ENCODE measurements around the gene SGSH.

DNA sequence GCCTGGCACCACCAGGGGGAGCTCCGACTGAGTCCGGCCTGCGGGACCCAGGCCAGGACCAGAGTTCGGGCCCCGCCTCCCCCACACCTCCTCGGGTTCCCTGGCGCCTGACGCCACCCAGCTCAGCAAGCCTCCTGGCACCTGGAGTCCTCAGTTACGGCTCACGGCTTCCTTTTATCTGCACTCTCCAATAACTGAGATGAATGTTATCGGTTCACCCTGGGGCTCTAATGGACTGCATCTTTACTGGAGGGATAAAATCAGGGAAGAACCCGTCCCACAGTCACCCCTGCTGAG lies 27.2 kb downstream of the TBC1D16 start:
- PRO-cap, 2 experiments: peak in 1 of 2 experiments; most common minus-strand start position 149 of the sequence (in 1)
- RAMPAGE, long total RNA, 5 experiments: no peak in any of the 5 experiments

DNA sequence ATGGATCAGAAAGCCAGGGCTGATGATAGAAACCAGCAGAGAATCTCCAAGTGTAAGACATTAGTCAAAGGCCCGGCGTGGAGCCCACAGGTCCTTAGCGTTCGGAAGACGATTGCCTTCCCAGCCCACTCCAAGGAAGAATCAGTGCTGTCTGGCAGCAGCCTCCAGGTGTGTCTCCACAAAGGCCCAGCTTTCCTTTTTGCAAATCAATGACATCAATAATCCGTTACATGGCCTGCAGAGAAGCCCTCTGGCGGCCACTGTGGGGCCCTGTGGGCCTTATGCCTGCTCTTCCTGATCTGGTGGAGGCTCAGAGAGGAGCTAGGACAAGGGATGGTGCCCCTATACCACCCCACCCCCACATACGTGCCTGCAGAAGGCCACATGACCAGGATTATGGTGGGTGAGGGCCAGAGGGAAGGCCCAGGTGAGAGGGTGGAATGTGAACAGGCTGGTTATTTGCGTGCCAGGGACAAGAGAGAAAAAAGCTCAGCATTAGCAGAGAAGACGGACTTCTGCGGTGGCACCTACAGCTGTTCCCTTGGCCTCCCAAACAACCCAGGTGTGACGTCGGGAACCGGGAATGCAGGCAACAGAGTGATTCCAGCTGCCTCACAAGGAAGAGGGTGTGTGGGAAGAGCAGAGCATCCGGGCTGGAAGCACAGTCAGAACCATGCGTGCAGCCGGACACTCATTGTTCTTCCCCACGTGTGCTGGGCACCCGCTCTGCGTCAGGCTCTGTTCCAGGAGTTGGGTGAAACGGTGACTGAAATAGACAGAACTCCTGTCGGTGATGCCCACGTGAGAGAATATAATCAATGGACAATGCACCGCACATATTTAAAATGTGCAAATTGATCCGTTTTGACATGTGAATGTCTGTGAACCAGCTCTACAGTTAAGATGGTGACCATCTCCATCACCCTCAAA lies 22.4 kb downstream of the EIF4A3 start:
- PRO-cap, 2 experiments: no peak in any of the 2 experiments
- RAMPAGE, long total RNA, 5 experiments: no peak in any of the 5 experiments

DNA sequence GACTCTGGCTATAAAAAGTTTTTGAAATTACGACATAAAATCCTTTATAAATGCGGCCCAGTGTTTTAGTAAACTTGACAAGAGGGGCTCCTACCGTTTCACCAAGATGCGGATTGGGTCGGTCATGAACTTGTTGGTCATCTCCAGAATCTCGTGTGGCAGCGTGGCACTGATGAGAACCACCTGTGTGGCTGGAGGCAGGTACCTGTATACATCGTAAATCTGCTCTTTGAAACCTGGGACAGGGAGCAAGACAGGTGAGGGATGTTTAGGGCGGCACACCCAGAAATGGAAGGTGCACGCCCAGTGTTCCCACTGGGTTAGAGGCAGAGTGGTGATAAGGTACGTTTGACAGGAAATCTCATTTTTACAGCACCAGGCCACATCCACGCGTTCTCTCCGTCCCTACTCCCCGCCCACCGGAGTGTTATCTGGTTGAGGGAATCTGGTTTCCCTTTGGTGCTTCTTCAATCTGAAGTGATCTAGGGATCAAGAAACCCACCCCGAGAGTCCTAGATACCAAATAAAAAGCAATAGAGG lies 7.9 kb downstream of the EIF4A3 start:
- PRO-cap, 2 experiments: no peak in any of the 2 experiments
- RAMPAGE, long total RNA, 5 experiments: no peak in any of the 5 experiments

- PRO-cap, 2 experiments: no peak in any of the 2 experiments
- RAMPAGE, long total RNA, 5 experiments: no peak in any of the 5 experiments
Observed at GRCh38 chr17:80174934-80175897, 5.4 kb downstream of the CARD14 start.

DNA sequence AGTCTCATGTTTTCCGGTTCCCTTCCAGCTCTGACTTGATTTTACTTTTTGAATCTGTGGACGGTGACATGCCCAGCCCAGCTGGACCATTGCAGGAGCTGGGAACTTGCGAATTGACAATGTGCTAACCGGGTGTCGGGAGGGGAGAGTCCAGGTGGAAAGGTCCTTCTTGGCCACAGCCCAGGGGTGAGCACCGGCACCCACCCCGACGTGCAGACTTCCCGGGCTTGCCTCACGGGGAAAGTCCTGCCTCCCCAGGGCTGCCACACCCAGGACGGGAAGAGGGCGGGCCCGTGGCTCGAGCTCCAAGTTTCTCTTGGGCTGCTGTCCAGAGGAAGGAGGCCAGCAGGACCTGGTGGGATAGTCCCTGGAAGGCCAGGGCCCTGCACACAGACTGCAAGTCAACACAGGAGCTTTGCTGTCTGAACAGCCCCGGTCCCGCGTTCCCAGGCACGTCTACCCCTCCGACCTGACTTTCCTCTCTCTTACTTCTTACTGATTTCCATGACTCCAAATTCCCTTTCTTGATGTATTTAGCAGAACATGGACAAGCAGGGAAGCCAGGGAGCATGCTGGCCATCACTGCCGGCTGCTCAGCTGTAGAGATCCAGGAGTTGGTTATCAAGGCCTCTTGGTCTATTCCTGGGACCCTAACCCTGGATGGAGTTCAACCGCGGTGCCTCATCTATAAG lies 17.8 kb downstream of the CARD14 start:
- PRO-cap, 2 experiments: no peak in any of the 2 experiments
- RAMPAGE, long total RNA, 5 experiments: no peak in any of the 5 experiments

DNA sequence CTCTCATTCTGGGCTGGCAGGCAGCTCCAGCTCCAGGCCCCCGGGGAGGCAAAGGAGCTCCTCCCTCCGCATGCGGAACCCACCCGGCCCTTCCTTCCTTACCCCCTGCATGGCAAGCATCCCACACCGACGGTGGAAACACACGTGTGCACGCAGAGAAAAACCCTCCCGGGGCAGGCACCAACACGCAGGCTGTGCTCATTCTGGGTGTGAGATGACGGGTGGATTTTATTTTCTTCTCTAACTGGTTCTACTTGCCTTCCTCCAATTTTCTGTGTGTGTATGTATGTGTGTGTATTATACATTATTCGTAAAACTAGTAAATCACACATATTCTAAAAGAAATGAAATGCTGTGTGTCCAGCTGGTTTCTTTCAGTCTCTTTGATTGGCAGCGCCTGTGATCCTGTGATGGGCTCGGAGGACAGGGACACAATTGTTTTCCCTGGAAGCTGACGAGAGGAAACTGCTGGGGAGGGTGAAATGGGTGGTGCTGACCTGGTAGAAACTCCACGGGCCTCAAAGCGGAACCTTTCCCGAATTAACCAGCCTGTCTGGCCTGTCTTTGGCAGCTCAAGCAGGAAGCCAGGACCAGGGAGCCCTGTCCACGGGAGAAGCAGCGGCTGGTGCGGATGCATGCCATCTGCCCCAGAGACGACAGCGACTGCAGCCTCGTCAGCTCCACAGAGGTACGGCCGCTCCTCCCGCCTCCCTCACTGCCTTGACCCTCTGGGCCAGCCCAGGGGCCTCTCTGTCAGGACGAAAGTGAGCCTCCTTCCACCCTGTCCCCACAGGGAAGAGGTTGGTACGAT lies 22.3 kb downstream of the CARD14 start:
- PRO-cap, 2 experiments: peak in 1 of 2 experiments; most common minus-strand start position 385 of the sequence (in 1)
- RAMPAGE, long total RNA, 5 experiments: no peak in any of the 5 experiments

- PRO-cap, 2 experiments: peak in 2 of 2 experiments; most common plus-strand start chr17:80220429 (in 1); most common minus-strand start chr17:80220333 (in 2)
- RAMPAGE, long total RNA, 5 experiments: start-site peak on the plus strand in 4 of 5 experiments, at chr17:80220418-80220459 at its widest, 32 to 223 reads per replicate; start-site peak on the minus strand in 4 of 5 experiments, at chr17:80220327-80220396 at its widest, 128 to 242 reads per replicate
Observed at GRCh38 chr17:80220033-80220591, at the start of gene SGSH. Gene SGSH (minus strand): TSS chr17:80220333.

DNA sequence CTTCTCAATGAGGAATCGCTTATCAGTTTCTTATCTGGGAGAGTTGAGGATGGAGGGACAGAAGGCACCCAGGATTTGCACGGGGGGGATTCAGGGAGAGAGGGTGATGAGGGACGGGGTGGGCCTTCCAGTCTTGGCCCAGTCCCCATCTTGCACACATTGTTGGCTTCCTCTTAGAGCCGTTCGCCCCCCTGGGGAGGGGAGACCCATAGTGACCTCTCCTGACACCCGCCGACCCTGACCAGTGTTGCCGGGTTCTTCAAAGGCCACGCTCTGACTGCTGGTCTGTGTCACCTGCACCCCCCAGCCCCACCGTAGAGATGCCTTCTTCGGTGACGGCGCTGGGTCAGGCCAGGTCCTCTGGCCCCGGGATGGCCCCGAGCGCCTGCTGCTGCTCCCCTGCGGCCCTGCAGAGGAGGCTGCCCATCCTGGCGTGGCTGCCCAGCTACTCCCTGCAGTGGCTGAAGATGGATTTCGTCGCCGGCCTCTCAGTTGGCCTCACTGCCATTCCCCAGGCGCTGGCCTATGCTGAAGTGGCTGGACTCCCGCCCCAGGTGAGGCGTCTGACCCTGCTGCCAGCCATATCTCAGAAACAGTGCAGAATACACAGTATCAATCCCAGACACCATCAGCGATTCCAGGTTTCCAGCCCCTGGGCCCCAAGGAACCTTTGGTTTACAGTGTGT lies 1.2 kb downstream of the SLC26A11 start:
- PRO-cap, 2 experiments: no peak in any of the 2 experiments
- RAMPAGE, long total RNA, 5 experiments: no peak in any of the 5 experiments

- PRO-cap, 2 experiments: peak in 2 of 2 experiments; most common plus-strand start chr17:80254198 (in 2); most common minus-strand start chr17:80254039 (in 1)
- RAMPAGE, long total RNA, 5 experiments: no peak in any of the 5 experiments
Observed at GRCh38 chr17:80253880-80254250, 6.8 kb upstream of the RNF213 start.

DNA sequence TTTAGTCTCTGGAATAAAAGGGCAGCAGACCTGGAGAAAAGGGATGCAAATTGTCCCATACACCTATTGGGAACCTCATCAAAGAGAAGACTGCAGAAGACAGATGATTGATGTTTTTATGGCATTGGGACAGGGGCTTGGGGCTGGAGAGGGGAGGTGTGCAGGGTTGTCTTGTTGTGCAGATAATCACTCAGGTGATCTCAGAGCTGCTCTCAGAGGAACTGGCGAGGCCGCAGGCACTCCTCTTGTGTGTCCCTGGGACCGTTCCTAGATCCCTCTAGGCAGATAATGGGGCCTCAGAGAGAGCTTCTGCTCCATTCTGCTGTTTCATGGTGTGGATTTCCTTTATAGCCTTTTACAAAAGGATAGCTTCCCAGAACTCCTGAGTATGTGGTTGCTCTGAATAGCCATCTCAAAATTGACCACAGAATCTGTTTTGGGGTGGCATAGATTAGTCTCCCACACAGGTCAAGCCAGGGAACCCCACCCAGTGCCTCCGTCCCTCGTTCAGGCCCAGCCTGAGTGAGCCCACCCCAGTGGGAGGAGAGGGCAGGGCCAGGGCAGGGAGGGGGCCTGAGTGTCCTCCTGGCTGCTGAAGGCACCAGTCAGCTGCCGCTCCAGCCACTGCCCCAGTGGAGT lies 1.7 kb downstream of the RNF213 start:
- PRO-cap, 2 experiments: no peak in any of the 2 experiments
- RAMPAGE, long total RNA, 5 experiments: no peak in any of the 5 experiments

DNA sequence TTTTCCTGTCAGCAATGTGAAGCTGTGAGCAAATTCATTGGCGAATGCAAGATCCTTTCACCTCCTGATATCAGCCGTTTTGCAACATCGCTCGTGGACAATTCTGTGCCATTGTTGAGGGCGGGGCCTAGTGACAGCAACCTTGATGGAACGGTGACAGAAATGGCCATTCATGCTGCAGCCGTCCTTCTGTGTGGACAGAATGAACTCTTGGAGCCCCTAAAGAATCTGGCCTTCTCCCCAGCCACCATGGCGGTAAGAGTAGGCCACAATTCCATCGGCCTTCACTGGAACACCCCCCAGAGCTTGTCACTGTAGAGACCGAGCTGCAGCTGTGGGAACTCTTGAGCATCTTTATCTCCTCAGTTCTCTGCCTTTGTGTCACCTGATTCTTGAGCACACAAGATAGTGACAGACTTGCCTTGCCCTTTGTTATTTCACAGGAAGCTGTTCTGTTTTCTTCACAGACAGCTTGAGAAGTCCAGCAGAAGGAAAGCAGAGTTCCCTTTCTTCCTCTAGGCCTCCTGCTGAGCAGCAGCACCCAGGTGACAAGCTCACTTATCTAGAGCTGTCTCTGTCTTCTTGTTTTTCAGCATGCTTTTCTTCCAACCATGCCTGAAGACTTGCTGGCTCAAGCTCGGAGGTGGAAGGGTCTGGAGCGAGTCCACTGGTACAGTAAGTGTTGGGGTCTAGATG lies 38.5 kb upstream of the ENDOV start:
- PRO-cap, 2 experiments: no peak in any of the 2 experiments
- RAMPAGE, long total RNA, 5 experiments: no peak in any of the 5 experiments

GRCh38 chr17:80545158-80545948 lies 715 bp downstream of the RPTOR start:
- PRO-cap, 2 experiments: no peak in any of the 2 experiments
- RAMPAGE, long total RNA, 5 experiments: no peak in any of the 5 experiments

GRCh38 chr17:80649583-80650243 lies 105.1 kb downstream of the RPTOR start:
- PRO-cap, 2 experiments: peak in 2 of 2 experiments; most common minus-strand start chr17:80649791 (in 1)
- RAMPAGE, long total RNA, 5 experiments: no peak in any of the 5 experiments

GRCh38 chr17:80739214-80739789 lies 194.7 kb downstream of the RPTOR start:
- PRO-cap, 2 experiments: no peak in any of the 2 experiments
- RAMPAGE, long total RNA, 5 experiments: no peak in any of the 5 experiments

DNA sequence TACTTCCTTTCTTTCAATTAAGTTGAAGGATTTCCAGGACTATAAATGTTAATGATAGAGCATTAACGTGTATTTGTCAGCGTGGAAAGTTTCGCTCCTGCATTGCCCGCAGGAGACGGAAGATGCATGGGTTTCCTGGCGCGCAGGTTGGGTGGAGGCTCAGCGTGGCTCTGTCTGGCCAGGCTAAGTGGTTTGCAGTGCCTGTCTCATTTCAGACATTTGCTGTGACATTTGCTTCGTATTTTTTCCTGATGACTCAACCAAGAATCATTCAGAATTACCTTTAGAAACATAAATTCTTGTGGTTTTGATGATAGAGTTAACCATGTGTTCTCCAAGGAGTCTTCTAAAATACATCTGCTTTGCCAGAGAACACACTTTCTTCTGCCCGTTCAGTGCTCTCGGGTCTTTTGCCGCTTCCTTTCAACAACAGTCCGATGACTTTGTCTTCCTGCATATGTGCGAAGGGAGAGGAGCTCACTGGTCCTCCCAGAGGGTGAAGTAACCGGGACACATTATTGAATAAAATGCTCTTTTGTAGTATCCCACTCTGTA lies 216.8 kb downstream of the RPTOR start:
- PRO-cap, 2 experiments: no peak in any of the 2 experiments
- RAMPAGE, long total RNA, 5 experiments: no peak in any of the 5 experiments

- PRO-cap, 2 experiments: no peak in any of the 2 experiments
- RAMPAGE, long total RNA, 5 experiments: no peak in any of the 5 experiments
Observed at GRCh38 chr17:80793823-80794322, 197.8 kb upstream of the CHMP6 start.

DNA sequence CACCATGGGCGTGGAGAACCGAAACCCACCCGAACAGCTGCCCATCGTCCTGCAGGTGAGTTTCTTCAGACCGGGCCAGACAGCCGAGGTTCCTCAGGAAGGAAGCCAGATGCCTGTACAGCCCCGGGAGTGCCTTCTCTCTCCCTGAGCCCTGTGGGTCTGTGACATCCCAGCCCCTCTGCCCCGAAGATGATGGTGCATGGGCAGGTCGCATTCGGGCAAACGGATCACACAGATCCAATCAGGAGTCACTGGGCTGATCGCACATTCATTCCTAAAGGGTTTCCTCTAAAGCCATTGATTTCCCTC lies 145.2 kb upstream of the CHMP6 start:
- PRO-cap, 2 experiments: no peak in any of the 2 experiments
- RAMPAGE, long total RNA, 5 experiments: no peak in any of the 5 experiments

DNA sequence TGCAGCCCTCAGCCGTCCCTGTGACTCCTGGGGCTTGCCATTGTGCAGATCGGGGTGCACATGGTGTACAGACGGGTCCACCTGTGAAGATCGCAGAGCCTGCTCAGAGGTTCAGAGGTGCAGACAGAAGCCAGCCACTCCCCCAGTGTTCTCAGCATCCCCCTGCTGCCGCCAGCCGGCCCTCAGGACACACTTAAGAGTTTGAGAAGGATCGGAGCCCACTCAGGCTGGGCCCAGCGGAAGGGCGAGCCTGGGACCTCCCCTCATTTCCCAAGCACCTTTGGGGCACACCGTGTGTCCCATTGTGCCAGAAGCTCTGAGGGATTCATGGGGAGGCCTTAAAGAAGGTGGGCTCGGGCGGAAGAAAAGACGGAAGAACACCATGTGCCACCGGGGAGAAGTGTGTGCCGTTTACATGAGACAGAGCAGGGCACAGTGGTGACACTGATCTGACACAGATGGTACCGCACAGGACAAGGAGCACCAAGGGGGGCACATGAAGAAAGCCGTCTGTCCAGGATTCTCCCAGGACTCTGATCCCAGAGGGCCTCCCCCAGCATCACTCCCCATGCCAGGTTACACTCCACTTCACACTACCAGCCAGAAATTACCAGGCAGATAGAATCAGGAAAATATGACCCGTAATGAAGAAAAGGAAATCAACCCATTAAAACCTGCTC lies 128.8 kb upstream of the CHMP6 start:
- PRO-cap, 2 experiments: no peak in any of the 2 experiments
- RAMPAGE, long total RNA, 5 experiments: no peak in any of the 5 experiments

DNA sequence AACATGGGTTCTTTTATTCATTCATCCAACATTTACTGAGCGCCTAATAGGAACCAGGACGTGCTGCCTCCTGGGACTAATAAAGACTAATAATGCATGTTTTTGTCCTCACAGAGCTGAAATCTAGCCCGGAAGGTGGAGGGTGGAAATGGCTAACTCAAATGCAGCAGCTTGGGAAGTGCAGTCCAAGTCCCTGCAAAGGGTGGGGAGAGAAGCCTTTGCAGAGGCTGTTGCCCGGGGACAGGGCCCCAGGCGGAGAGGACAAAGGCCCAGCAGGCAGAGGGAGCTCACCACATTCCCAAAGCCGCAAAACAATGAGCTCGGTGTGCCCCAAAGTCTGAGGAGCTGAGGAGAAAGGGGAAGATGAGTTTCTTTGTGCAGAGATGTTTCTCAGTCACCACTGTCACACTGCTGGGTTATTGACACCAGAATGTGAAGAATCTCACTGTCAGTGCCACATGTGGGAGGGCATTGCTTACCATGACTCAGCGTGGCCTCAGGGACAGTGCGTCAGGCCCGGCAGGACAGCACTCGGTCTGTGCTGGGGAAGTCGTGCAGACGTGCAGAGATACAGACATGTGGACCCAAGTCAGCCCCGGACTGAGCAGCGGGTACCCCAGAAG lies 118.2 kb upstream of the CHMP6 start:
- PRO-cap, 2 experiments: no peak in any of the 2 experiments
- RAMPAGE, long total RNA, 5 experiments: no peak in any of the 5 experiments

DNA sequence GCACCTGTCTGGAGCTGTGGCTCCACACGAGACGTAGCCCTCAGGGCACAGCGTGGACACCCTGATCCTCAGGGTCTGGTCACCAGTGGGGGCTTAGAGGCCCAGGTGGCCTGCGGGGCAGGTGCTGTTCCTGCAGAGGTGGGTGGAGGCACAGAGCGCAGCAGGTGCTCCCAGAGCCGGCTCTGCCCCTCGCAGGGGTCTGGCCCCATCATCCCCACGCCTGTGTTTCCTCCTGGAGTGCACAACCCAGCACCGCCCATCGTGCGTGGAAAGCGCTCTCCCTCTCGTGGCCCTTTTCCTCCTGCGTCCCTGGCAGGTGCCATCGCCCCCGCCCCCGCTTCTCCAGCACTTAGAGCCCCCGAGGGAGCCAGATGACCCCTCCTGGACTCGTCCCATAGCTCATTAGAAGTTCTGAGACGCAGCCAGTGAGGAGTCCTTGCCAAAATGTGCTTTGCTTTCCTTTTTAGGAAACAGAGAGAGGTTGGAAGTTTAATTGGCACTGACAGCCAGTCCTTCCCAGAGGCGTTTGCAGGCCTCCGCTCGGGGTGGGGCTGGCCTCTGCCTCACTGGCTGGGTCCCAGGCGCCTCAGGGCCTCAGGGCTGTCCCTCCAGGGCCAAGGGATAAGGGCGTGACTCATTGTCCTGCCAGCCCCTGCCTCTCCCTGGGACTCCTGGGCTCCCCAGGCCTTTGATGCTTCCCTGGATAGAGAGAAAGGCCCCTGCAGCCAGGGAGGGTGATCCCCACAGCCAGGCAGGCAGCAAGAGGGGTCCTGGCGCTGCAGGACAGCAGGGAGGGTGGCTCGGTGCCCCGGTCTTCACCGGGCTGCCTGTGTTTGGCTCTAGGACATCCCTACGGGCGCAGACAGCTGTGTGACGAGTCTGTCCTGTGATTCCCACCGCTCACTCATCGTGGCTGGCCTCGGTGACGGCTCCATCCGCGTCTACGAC lies 32.1 kb upstream of the CHMP6 start:
- PRO-cap, 2 experiments: no peak in any of the 2 experiments
- RAMPAGE, long total RNA, 5 experiments: no peak in any of the 5 experiments

All from thyroid gland (tissue), 7 donors.